Subcutaneous preadipocyte (primary cell): ENCODE measurements around the genes DLGAP5 and ATG14.

- CAGE, long polyA plus RNA = no peak
These were observed 1.3 kb upstream of the SAMD4A start for GRCh38 chr14:54565445-54566300.

DNA sequence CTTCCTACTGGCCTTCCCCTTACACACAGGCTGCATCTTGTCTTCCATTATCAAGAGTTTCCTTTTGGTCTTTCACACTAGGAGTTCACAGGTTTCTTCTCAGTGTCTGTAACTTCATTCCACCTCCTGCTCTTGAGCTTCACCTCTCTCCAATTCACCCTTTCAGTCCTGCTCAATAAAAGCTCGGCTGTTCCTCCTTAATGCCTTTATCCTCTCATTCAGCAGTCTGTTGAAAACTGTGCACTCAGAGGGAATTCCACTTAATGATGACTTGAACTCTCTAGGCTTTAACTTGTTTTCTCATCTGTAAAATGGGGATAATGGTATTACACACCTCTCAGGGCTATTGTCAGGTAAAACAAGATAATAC, 73.9 kb downstream of the SAMD4A start:
- CAGE, long polyA plus RNA = no peak

- CAGE, long polyA plus RNA = no peak
These were observed 82.1 kb downstream of the SAMD4A start for GRCh38 chr14:54648750-54649685.

DNA sequence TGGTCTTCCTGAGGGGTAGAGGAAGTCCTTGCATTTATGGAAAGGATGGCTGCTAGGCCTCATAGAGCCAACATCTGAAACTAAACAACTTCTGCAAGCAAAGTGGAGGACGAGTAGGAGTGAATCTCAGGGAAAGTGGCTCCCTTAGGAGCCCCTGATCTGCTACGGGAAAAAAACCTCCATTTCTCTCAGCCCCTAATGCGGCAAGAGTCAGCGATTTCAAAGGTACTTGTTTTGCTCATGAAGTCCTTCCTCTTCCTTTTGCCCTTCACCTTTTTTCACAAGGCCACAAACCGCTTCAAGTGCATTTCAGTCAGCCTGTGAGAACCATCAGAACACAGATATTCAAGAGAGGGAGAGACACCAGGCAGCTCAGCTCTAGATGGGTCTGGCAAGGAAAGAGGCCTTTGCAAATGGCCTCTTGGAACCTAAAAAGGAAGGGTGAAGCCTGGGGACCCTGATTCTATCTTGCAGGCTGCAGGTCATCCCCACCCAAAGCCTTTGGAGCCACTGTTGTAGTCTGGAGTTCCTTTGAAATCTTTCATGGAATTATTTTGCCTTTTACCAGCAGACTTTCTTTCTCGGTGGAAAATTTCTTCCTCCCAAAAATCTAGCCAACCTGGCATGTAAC, 144.9 kb downstream of the SAMD4A start:
- CAGE, long polyA plus RNA = no peak

DNA sequence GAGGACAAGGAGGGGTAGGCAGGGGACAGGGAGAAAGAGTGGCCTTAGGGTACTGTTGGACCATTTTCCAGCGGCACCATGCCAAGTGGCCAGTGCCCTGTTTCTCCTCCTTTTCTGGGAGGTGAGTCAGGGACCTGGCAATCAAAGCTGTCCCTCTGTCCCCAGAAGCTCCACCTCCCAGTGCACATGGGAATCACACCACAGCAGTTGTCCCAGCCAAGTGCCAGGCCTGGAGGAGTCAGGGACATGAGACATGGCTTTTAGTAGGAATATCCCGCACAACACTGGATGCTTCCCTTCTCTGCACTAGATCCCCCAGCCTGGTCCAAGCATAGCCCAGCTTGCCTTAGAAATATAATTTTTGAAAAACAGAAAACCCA, 117.9 kb downstream of the GCH1 start:
- CAGE, long polyA plus RNA = no peak

DNA sequence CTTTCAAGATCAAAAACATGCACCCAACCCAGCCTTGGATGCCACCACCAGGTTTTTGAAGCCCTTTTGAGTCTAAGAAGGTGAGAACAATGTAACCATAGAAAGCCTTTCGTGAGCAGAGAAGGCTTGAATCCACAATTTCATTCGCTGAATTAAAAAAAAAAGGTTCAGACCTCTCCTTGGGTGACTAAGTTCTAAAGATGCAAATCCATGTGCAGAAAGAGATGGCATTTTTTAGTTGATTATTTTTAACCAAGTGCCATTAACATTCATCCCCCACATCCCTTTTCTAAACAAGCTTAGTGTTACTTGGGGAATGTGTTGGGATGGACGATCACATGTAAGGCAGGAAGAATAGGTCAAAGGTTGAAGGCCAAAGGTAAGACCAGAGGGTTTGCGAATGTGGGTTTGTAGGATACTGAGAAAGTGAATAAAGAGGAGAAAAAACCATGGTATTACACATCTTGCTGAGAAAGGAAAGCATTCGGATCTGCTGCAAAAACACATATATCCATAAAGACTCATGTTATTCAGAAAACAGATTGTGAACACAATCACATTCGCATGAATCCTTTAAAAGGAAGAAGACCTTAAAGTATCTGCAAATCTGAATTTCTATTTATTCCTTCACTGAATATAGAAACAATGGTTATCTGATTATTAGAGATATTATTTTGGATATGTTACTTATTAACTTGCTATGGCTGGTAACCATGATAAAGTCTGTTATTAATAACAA, 111.6 kb downstream of the GCH1 start:
- CAGE, long polyA plus RNA = no peak

DNA sequence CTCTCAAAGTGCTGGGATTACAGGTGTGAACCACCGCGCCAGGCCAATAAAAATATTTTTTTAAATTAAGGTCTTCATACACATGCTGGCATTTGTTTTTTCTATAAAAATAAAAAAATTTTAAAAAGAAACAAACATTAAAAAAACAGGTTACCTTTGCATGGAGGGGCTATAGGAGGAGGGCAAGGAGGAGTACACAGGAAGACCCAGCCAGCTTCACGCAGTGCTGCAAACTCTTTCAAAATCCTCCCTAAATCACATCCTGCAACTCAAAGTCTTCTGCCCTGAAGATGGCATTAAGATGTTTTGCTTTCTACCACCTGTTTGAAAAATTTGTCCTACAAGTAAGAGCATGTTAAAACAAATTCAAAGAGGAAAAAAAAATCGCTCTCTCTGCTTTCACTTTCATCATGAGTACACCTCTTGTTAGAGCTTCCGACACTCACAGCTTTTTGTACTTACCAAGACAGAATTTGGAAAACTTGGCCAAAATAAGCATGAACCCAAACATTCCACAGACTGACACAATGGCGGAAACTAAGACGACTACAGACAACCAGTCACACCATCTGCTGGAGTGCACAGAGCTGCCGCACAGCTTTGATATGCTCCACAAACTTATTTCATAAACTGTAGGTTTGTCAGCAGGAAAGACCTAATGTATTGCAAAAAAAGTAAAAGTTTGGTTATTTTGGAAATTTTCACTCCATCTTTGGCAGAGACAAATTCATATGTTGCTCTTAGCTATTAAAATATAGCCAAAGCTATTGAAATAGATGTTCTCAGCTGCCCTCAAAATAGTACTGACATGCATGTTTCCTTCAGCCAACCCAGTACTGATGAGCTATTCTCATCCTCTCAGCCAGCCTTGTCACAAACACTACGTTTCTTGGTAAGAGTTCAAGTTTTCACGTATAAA, 21.3 kb downstream of the GCH1 start:
- CAGE, long polyA plus RNA = no peak

GRCh38 chr14:54881999-54882390, 20.6 kb downstream of the GCH1 start:
- CAGE, long polyA plus RNA = no peak

DNA sequence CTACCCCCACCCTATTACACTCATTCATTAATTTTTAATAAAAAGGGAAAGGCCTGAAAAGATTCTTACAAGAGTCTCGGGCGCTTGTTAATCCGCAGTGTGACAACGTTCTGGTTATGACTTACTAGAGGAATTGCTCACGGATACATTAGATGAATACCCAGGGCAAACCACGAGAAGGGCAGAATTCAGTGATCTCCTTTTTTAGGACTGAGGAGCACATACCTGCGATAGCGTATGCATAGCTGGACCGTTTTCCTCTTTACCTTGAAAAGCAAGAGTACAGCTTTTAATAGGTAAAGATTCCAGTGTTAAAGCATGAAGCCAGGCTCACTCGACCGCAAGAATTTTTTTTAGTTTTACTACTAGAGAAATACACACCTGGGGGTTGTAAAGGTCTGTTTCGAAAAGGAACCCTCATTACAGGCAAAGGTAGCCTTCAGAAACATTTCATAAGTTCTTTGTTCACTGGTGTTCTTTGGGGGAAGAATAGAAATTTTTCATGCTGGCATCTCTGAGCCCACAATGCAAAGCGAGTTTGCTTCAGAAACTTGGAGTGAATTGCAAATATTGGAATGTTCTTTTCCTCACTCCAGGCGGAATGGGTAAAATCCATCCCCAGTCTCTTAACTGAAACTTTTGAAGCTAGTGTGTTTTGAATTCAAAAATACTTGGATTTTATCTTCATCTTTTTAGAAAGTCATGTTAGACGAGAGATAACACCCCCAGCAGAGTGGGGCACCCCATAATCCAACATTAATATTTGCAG, 986 bp downstream of the MAPK1IP1L start:
- CAGE, long polyA plus RNA = no peak

GRCh38 chr14:55131829-55132213, 2.8 kb downstream of the LGALS3 start:
- CAGE, long polyA plus RNA = no peak

- CAGE, long polyA plus RNA = no peak
These were observed 10.0 kb downstream of the LGALS3 start for GRCh38 chr14:55139007-55139467.

GRCh38 chr14:55190849-55192156, at the start of gene DLGAP5:
Gene DLGAP5, minus strand, starts transcription at chr14:55191585.
- CAGE, long polyA plus RNA = no peak

DNA sequence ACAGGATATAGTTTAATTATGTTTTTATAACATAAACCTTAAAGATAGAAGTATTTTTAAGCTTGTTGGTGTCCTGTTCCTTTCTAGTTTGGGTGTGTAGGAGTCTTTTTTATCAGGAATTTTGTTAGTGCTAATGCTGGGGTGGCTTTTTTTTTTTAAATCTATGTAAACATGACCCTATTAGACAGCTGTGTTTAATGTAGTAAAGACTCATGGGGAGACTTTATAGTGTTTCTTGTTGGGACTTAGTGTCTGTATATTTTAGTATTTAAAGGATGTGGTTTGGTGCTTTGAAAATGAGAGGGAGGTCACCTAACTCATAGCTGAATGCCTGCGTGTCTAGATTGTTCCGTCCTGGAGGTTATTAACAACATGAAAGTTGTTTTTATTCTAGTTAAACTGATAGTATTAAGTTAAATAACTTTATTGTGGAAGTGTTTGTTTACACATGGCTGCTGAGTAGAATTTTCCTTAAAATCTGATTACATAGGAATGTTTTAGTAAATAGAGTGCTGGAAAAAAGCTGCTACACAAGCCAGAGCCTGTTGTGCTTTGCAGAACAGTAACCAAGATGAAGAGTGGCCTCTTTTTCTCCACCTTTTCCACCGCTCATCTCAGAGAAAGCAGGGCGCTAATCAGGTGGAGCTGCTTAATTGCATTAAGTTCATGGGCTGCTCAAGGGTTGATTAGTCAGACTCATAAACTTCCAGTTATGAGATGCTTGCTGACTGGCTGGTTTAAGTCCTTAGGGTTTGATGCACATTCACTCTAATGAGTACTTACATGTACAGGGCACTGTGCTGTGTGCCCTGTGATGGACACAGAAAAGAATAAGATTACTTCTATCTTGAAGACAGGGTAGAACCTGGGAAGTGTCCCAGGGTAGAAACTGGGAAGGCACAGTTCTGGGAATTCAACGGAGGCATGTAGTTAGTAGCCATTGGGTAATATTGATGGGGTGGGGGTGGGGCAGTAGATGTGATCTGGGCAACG, 62.7 kb downstream of the FBXO34 start:
- CAGE, long polyA plus RNA = no peak

DNA sequence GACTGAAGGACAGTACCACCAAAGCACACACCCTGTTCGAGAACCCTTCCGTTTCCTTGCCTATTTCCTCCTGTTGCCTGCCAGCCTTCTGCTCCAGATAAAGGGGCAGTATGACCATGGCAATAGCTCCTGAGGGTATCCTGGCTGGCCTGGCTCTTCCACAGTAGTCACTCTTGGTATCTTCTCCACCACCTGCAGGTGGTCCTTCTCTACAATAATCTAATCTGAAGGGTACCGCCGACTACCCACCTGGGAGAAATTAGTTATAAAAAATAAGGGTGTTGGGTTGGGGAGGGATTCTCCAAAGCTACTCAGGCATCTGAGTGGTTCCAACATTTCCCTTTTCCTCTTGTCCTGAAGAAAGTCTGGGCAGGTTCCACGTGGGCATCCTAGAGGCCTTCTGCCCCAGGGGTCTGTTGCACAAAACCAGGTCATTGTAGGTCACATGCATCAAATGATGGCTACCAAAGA, 45.9 kb downstream of the ATG14 start:
- CAGE, long polyA plus RNA = no peak

- CAGE, long polyA plus RNA = no peak
These were observed 28.7 kb downstream of the ATG14 start for GRCh38 chr14:55382874-55383416.

GRCh38 chr14:55411191-55412309, at the start of gene ATG14:
Gene ATG14, minus strand, starts transcription at chr14:55411830.
- CAGE, long polyA plus RNA = no peak

DNA sequence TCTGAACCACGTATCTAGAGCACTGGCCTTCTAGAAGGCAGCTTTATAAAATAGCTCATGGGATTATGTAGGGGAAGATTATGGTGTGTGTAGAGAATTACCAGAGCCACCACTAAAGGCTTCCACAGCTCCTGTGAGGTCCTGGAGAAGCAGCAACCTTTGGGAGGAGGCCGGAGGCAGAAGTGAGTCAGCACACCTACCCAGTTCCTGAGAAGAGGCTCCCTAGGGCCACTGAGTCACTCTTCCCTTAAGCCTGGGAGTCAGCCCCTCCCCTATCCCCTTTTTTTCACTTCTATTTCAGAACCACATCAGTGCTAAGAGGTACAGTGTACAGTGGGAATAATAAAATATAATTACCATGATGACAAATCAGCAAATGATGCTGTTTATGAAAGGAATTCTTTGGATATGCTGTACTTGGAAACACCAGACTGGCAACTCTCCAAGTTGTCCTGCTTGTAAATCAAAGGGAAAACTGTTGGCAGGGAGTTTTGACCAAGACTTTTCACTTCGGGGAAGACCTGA, 7.7 kb upstream of the TBPL2 start:
- CAGE, long polyA plus RNA = no peak

GRCh38 chr14:55697856-55698327, 117.9 kb downstream of the KTN1 start:
- CAGE, long polyA plus RNA = no peak

DNA sequence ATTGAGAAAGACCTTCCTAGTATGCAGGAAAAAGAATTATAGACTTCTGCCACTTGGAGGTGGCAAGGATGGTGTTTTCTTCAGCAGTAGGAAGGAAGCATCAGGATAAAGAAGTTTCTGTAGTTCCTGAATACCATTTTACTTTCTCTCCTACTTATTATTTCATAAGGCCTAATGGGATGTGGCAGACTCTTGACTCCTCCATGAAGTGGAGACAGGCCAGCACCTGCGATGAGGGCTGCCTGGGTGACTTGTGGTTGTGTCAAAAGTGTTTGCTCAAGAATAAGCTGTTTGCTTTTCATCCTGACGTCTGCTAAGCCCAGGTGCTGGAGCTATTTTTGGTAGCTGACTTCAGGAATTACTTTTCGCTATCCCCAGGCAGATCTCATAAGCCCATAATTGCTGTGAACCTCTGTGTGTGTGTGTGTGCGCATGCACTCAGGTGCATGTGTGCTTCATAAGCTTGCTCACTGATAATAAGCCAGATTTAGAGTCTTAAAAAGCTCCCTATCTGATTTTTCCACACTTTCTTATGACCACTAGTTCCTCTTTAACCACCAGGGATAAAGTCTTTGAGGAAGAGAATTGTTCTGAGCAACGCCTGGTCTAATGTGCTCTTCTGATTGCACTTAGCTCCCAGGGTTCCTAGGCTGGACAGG, 126.0 kb downstream of the KTN1 start:
- CAGE, long polyA plus RNA = no peak

DNA sequence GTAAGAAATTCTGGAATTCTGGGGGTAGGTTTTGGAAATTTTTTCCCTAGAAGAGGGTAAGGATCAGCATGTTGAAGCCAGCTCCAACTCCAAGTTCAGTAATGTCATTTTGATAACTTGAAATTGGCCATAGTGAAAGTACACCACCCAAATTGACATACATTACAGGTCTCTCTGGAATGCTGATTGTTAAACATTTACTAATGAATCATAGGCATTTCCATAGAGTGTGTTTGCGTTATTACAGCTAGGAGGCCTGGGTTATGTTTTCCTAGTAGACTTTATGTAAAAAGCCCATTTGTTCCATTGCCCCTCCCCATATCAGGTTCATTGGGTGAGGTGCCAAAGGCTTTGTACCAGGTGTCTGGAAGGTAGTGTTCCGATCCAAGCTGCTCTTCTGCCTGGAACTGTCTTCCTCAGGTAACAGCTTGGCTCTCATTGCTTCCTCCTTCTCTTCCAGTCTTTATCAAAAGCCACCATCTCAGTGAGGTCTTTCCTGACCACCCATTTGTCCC, 252.1 kb downstream of the KTN1 start:
- CAGE, long polyA plus RNA = no peak